Measurements from ENCODE around the gene MYO1E.

GRCh38 chr15:58441747-58442037 is 9.9 kb downstream of the LIPC start:
- RRBS: no CpG with 5 or more reads among the region's 3 CpGs

DNA sequence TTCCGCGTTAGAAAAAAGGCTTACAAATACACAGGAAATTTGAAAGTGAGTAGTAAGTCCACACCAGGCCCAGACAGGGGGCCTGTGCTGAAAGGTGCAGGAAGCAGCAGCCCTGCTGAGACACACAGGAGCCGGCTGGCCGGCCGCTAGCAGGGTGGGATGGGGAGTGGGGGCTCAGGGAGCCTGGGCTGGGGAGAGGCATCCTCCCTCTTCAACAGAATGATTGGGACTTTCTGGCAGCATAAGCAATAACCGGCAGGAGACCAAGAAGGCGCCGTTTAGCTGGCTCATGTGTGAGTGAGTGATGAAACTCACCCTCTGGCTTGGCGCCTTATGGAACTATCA is 13.1 kb downstream of the LIPC start:
- RRBS: no CpG with 5 or more reads among the region's 9 CpGs

GRCh38 chr15:58520175-58521279 is 88.7 kb downstream of the LIPC start:
- RRBS: no CpG with 5 or more reads among the region's 17 CpGs

GRCh38 chr15:58522658-58523356 is 91.0 kb downstream of the LIPC start:
- RRBS: no CpG with 5 or more reads among the region's 12 CpGs

- RRBS: no CpG with 5 or more reads among the region's 4 CpGs
These were observed 570 bp upstream of the ADAM10 start for GRCh38 chr15:58750191-58750362.

GRCh38 chr15:58873154-58873555 is 60.3 kb downstream of the SLTM start:
- RRBS: no CpG with 5 or more reads among the region's 3 CpGs

DNA sequence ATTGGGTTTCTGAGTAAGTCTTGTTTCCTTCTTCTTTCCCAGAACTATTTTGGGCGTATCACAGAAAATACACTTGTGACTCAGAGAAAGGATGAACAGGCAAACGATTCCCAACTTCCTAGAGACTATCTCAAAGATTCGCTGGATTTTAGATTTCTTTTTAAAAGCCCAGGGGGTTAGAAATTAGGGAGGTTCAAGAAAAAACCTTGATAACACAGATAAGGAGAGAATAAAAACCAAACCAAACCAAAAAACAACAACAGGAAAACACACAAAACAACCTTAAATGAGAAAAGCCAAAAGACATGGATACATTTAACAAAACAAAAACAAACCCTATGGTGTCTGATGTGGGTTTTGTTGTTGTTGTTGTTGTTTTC is 31.0 kb upstream of the LDHAL6B start:
- RRBS: no CpG with 5 or more reads among the region's 3 CpGs

- RRBS: 1% methylated on average over 27 of the region's 89 CpGs
These were observed at the start of gene MYO1E for GRCh38 chr15:59372228-59373388. TSS of gene MYO1E (minus strand) at chr15:59372871.

GRCh38 chr15:59456009-59456547 is 18.1 kb downstream of the FAM81A start:
- RRBS: no CpG with 5 or more reads among the region's 9 CpGs

- RRBS: no CpG with 5 or more reads among the region's 42 CpGs
These were observed 6.9 kb upstream of the FOXB1 start for GRCh38 chr15:59996993-59997893.

- RRBS: no CpG with 5 or more reads among the region's 6 CpGs
These were observed 52.0 kb downstream of the ANXA2 start for GRCh38 chr15:60345618-60346424.

DNA sequence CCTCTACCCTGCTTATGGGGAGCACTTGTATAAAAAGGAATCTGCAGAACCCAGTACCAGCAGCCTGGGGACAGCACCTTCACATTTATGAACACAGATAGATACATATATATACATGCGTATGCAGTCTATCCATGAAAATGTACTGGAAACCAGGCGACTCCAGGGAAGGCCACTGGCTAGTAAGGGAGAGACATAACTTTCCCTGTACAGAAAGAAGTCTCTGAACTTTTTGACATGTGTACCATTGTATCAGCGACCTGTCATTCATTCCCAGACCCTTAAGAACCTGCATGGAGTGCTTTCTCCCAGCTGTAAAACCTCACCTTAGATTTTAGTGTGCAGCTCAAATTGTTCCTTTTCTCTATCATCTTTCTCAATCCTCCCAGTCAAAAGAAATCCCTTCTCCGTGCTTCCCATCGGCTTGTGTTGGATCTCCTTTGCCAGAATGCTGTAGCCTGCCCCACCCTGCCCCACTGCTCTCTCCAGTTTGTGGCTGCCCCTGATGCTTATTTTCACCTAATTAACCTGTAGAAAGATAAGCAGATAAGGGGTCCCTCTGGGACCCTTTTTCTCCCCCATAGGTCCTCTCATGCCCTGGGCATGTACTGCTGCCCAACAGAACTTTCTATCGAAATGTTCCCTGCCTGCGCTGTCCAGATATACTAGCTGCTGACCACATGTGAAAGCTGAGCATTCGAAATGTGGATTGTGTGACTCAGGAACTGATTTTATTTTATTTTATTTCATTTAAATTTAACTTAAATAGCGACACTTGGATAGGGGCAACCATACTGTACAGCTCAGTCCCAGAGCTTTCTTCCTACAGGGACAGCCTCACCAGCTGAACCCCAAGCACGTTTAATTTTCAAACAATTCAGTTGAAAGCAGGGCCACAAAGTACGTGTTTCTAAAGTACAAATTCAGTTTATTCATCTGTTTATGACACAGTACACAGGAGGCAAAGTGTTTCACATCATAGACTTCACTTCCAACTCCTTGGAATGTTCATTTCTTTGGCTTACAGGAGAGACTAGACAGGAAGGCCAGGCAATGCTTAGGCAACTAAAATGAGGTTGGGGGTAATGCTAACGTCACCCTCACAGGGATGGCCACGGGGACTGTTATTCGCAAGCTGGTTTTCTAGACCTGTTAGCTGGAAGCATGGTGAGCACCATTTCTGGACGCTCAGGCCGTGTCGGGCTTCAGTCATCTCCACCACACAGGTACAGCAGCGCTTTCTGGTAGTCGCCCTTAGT is 50.9 kb downstream of the ANXA2 start:
- RRBS: no CpG with 5 or more reads among the region's 19 CpGs

DNA sequence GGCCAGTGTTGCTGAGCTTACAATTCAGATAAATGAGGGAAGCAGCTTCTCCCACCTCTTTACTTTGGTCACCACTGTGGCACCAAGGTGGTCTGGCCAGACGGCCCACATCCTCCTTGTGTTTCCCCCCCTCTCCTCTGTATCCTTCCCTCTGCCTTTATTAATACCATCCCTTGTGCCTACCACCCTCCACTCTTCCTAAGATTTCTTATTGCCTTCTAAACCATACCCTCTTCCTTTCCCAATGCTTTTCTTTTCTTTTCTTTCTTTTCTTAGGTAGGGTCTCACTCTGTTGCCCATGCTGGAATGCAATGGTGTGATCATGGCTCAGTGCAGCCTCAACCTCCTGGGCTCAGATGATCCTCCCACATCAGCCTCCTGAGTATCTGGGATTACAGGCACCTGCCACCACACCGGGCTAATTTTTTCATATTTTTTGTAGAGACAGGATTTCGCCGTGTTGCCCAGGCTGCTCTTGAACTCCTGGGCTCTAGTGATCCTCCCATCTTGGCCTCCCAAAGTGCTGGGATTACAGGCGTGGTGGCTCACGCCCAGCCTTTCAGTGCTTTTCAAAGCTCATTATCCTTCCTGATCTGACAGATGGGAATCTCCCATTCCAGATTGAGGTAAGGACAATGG is 14.8 kb downstream of the ANXA2 start:
- RRBS: no CpG with 5 or more reads among the region's 6 CpGs

GRCh38 chr15:60389981-60390529 is 7.7 kb downstream of the ANXA2 start:
- RRBS: no CpG with 5 or more reads among the region's 5 CpGs

DNA sequence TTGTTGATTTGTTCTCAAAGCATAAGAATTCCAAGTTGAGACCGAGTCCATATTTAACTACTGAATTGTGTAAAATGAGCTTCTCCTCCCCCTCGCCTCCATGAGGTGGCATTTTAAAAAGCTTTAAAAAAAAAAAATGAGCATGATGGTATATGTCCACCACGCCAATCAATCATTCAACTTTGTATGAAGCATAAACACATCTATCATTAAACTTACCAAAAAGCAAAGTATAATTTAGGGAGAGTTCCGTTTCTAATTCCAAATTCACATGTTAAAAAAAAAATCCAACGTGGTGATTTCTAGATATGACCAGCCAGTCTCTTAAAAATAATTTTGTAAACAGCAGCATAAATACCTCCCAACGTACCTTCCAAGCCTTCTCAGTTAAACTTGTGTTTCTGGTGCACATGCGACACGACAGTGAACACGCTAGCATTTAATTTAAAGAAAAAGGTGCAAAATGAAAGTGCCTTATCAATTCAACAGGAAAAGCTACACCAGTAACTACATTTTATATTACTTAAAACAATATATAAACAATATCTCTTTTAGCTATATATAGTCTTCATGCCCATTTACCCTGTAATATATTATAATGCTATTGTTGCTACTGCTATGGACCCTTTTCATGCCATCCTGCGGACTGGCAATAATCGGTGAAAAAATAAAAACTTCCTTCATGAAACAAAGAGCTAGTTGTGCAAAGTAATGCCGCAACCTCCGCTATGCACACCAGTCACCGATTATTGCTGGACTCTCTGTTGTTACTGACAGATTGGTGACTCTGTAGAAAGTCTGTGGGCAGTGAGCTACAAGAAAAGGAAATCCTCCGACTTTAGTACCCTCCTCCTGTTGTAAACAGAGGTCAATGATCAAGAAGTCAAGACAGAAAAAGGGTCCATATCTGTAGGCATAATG is 17.6 kb upstream of the ICE2 start:
- RRBS: no CpG with 5 or more reads among the region's 15 CpGs

DNA sequence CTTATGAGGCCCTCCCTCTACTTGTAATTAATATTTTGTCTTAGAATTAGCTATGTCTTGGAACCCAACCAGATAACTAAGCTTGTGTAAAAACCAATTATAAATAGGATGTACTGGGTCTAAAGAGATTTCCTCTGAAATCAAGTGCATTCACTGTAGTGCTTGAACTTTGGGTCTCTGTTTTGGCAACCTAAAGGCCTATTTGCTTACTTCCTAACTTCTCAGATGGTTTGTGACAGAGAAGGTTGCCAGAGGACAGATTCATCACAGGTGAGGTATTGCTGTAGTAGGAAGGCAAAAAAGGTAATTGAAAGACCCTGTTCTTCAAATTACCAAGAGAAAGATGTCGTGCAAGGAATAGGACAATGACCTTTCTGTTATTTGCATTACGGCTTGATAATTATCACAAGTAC is 80.4 kb upstream of the ICE2 start:
- RRBS: no CpG with 5 or more reads among the region's 2 CpGs

DNA sequence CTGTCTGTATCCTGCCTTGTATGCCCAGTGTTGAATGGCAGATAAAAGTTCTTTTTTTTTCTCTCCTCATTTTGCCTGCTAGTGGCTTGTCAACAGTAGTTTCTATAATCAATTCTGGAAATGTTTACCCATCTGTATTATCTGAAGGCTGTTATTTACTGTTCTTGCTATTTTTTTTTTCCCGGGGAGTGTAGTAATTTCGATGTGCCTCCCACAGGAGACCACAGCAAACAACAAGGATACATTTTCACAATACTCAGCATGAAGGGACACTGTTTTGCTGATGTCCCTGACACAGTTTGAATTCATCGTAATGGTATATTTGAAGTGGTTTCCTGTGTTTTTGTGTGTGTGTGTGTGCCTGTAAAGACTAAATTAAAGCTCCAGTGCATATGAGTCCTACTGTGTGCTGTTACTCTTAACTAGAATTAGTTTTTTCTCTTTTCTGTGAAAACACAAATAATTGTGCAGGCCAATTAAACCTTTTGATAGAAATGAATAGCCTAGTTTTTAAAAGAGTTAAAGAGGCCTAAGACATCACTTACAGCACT is 92.1 kb upstream of the ICE2 start:
- RRBS: no CpG with 5 or more reads among the region's 3 CpGs

- RRBS: no CpG with 5 or more reads among the region's 19 CpGs
These were observed 273.4 kb upstream of the ICE2 start for GRCh38 chr15:60752192-60752973.

- RRBS: no CpG with 5 or more reads among the region's 7 CpGs
These were observed 365.5 kb upstream of the ICE2 start for GRCh38 chr15:60844375-60844821.

DNA sequence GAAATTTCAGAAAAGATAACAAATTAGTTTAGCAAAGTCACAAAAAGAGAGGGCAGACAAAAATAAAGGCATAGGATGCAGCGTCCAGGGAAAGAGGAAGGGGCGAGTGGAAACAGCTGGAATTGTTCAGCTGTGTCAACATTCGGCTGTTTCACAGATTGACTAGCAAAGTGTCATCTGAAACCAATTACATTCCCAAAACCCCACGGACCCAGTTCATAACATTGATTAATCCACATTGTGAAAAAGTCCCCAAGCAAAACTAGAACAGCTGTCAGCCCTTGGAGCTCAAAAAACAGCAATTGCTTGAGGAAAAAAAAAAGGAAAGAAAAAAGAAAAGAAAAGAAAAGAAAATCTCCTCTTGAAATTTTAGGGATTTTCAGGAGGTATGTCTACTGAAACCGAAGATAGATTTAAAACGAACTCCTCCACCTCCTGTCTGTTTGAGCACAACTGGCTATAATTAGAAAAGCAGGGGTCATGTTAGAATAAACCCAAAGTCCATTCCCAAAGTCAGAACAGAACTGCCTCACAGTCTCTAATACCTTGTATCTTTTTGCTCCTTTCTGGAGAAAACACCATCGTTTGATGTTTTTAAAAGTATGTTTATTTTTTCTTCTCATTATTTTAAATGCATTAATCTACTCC is 159.6 kb downstream of the RORA start:
- RRBS: no CpG with 5 or more reads among the region's 7 CpGs

Measured in choroid plexus epithelial cell (primary cell).